Heart right ventricle (tissue), 2 donors: ENCODE measurements around the genes TMUB2 and HIGD1B.

GRCh38 chr17:43900378-43901214 is 6.7 kb downstream of the MPP2 start:
- PRO-cap, 2 experiments, result peak in 1 of 2 experiments; most common plus-strand start chr17:43900769 (in 1); most common minus-strand start chr17:43900622 (in 1)

DNA sequence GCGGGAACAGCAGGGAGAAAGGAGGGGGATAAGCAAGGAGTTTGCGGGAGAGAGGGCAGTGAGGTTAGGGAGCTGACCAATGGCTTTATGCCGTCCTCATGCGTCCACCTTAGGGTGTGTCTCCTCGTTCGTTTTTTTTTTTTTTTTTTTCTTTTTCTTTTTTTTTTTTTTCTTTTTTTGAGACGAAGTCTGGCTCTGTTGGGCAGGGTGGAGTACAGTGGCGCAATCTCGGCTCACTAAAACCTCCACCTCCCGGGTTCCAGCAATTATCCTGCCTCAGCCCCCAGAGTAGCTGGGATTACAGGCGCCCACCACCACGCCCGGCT is 4.8 kb downstream of the PPY start:
- PRO-cap, 2 experiments, result no peak in any of the 2 experiments

- PRO-cap, 2 experiments, result no peak in any of the 2 experiments
Observed at GRCh38 chr17:44004792-44005550, 549 bp downstream of the NAGS start.

DNA sequence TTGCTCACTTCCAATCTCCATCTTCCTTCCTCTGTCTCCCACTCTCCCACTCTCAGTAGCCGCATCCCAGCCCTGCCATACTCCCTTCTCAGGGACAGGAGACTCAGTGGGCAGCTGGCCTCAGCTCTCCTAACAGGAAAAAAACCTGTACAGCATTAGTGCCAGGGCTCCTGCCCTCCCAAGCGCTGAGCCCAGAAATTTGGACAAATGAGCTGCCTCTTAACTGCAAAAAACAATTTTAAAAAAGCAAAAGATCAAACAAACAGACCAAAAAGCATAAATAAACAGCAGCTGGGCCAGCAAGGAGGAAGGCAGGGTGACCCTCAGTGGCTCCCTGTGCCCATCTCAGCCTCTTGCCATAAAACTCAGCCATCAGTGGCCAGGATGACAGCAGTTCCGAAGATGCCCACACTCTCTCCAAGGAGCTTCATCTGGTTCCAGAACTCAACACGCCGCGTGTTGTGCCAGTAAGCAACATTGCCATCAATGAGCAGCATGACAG is 3.1 kb downstream of the TMEM101 start:
- PRO-cap, 2 experiments, result no peak in any of the 2 experiments

DNA sequence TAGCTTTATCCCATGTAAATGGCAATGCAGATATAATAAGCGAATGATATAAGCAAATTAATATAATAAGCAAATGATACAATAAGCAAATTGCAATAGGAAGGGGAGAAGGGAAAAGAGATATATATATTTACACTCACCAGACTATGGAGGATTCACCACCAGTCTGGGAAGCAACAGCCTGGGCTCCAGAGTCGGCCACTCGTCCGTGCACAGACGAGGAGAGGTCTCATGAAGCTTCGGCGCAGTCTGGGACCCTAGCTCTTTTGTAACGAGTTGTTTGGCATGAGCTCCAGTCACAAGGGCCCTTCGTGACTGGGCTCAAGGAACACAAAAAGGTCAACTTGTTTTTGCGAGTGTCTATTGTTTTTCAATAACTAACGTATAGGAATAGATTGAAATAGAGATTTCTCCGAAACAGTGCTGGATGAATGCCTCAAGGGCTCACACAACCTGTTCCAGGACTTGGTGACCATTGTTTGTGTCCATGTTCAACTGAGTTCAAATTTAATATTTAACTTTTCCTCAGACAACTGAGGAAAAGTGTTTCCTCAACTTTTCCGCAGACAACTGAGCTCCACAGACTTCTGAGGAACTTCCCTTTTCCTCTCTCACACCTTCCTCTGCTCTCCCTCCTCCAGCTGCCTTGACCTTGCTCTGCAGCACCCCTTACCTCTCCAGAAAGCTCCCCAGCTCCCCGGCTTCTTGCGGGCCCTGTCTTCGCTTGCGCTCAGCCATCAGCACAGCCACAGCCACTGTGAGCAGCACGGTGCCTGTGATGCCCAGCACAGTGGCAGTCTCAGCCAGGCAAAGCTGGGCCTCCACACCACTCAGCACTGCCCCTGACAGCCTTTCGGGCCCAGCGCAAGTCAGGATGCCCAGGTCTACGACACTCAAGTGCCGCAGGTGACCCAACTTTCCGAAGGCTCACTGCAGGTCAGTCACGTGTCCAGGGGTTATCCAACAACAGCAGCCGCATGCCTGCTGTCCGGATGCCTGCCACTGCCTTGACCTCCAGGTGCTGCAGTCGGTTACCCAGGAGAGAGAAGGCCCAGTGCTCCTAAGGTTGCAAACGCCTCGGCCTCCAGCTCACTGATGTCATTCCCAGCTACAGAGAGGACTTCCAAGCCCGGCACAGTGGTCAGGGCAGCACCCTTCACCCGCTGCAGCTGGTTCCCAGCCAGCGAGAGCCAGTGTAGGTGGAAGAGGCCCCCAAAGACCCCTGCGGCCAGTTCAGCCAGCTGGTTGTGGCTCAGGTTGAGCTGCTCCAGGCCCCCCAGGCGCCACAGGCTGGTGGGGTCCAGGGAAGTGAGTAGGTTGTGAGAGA is 8.6 kb upstream of the TMEM101 start:
- PRO-cap, 2 experiments, result no peak in any of the 2 experiments

DNA sequence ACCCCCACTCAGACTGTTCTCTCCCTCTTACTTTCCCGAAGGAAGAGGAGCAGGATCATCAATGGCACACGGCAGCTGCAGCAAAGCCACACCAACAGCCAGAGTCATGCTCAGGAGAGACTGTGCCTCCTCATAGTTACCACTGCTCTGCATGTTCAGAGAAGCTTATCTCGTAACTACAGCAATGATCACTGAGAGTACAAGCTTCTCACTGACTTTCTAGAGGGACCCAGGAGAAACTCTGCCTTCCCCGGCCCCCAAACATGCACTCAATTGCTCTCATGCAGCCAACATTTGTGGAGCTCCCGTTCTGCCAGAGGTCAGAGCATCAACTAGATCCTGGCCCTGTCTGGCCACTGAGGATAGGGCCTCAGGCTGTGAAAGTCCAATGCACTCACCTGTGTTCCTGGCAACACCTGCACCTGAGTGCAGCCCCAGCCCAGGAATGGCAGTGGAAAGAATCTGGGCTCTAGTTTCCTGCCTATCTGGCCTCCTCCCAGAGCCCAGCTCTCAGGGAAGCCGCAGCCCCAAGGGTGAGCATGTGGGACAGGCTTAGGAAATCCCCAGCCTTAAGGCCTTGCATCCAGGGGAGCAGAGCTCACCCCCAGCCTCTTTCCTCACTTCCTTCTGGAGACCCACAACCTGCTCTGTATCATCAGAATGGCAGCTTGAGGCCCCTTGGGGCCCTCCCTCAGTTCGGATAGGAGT is 10.4 kb upstream of the TMEM101 start:
- PRO-cap, 2 experiments, result no peak in any of the 2 experiments

DNA sequence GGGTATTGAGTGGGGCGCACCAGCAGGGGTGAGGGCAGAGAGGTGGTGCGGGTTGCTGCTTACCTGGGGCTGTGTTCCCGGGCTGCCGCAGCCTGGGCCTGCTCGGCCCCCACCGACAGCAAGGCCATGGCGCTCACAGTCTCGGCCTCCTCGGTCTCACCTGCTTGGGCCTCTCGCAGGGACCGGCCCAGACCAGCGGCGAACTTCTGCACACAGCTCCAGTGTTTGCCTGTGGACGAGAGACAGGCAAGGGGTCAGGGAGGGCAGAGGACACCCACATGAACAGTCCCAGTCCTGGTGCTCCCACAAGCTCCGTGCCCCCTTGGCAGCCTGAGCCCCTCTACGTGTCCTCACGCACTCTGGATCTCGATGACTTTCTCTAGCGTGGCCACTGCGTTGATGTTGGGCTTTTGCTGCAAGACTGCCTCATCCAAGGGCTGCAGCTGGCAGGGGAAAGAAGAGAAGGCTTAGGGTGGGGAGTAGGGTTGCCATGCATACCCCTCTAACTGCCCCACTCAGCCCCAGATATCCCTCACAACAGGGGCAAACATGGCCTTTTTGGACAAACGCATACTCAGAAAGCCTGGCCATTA is 8.0 kb downstream of the G6PC3 start:
- PRO-cap, 2 experiments, result no peak in any of the 2 experiments

DNA sequence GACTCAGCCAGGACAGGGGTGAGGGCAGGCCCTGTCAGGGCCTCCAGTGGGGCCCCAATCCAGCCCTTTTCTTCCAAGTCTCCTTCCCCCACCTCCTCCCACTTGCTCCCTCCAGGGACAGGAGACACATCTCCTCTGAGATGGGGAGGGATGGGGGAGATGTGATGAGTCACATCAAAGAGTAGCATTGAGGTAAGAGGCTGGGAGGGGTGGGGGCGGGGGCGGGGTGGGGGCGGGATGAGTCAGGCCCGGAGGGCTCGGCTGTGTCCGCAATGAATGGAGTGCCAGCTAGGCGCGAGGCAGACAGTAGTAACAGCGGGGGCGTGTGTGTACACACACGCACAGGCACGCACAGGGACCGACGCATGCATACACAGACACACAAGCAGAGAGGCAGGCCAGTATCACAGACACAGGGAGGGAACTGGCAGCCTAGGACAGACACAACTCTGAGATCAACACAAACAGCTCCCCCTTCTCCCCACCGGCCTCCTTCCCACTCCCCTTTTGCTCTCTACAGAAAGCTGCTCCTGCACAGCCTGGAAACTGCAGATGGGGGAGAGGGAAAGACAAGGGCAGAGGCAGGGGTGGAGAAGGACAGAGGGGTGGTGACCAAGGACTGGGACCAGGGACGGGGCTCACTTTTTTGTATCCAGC is 16.4 kb downstream of the G6PC3 start:
- PRO-cap, 2 experiments, result no peak in any of the 2 experiments

- PRO-cap, 2 experiments, result no peak in any of the 2 experiments
Observed at GRCh38 chr17:44130842-44131272, 7.4 kb upstream of the HDAC5 start.

- PRO-cap, 2 experiments, result peak in 2 of 2 experiments; most common plus-strand start chr17:44186985 (in 2); most common minus-strand start chr17:44187155 (in 1)
Observed at GRCh38 chr17:44186791-44188031, at the start of gene TMUB2. TSS of gene TMUB2 (plus strand) at chr17:44186972.

- PRO-cap, 2 experiments, result no peak in any of the 2 experiments
Observed at GRCh38 chr17:44190913-44191361, 4.2 kb downstream of the TMUB2 start.

DNA sequence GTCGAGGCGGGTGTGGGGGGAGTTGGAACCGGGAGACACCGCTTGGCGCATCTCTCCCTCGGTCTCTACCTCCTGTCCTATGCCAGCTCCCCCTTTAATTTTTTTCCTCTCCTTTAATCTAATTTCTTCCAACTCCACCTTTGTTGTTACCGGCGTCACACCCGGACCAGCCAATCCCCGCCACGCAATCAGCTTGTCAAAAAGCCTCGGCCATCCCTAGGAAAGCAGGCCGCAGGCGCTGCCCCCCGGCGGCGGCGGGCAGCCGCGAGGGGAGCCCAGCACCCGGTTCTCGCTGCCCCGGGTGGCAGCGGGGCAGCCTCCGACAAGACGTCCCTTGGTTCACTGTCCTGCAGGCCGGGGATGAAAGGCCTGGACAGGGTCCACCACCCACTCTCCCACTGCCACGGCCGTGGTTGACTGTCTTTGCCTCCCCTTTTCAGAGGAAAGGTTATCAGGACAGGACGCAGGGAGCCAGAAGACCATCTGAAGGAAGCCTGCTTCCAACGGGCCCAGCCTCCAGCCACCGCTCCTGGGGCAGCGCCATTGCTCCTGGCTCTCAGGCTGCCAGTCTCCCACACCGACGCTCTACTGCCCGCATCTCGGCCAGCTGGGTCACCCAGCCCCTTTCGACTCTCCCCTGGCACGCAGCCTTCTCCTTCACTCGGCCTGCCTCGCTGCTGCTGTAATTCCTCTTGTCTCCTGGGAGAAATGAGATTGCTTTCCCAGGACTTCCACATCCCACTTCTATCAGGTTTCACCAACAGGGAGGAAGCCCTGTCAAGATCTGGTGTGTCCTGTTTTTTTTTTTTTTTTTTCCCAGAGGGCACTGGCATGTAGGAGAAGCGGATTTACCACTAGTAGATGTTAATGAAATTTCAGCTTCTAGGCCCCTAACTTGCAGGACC is 2.8 kb upstream of the UBTF start:
- PRO-cap, 2 experiments, result peak in 2 of 2 experiments; most common plus-strand start position 227 of the sequence (in 2); most common minus-strand start position 590 of the sequence (in 2)

DNA sequence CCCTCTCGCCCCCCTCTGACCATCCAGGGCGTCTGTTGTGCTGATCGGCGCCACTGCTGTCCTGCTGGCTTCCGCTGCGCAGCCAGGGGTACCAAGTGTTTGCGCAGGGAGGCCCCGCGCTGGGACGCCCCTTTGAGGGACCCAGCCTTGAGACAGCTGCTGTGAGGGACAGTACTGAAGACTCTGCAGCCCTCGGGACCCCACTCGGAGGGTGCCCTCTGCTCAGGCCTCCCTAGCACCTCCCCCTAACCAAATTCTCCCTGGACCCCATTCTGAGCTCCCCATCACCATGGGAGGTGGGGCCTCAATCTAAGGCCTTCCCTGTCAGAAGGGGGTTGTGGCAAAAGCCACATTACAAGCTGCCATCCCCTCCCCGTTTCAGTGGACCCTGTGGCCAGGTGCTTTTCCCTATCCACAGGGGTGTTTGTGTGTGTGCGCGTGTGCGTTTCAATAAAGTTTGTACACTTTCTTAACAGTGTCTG is 7.6 kb downstream of the GRN start:
- PRO-cap, 2 experiments, result no peak in any of the 2 experiments

DNA sequence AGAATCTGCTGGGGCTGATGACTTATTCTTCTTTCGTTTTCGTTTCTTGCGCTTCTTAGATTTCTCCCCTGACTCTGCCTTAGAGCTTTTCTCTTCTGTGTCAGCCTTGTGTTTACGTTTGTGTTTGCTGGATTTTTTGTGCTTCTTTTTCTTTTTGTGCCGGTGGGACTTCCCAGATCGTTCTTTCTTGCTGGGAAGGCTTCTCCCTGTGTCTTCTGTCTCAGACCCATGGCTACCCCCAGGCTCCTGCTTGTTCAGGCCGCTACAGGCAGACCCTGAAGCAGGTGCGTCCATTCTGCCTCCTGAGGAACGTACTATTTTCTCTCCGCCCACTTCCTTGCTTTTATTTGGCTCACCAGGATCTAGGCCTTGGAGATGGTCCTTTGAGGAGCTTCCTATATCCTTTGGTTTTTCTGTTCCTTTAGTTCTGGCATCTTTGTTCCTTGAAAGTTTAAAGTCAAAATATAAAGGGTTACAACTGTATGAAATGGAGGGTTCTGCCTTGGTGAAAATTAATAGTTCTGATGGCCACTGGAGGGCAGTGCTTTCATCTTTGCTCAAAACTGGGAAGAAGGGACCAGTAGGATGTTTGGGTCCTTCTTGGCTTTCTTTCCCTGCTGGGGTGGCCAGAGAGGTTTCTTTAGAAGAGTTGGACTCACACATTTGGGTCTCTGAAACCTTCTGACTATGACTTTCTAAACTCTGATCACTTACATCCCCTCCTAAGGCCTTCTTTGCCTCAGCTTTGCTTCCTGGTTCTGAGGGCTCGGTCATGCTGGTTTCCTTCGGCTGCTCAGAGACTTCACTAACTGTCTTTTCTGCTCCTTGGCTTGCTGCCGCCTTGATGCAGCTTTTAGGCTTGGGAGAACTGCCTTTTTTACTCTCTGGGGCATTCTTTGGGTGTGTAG is 10.7 kb upstream of the ITGA2B start:
- PRO-cap, 2 experiments, result no peak in any of the 2 experiments

- PRO-cap, 2 experiments, result no peak in any of the 2 experiments
Observed at GRCh38 chr17:44438634-44439009, 49.2 kb upstream of the ITGA2B start.

DNA sequence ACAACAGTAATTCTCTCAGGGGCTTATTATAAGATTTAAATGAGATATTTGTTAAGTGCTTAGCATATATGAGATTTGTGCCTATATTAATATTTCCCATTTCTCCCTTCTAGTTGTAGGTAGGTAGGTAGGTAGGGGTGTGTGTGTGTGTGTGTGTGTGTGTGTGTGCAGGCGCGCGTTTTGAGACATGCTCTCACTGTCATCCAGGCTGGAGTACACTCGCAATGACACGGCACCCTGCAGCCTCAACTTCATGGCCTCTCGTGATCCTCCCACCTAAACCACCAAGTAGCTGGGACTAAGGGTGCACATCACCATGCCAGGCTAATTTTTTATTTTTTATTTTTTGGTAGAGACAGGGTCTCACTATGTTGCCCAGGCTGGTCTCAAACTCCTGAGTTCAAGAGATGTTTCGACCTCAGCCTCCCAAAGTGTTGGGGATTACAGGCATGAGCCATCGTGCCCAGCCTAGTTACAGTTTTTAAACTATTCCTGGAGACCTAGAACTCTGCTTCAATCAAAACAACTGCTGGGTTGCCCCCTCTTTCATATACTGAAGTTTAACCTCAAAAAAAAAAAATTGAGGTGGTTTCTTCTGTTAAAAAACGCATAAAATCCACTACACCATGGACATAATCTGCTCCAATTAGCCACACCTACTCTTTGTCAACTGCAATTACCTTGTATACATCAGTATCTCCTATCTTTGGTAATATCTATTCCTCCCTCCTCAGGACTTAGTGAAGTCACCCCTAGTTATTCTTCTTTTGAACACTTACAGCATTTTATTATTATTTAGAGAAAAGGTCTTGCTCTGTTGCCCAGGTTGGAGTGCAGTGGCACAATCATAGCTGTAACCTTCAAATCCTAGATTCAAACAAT is 49.6 kb downstream of the GPATCH8 start:
- PRO-cap, 2 experiments, result no peak in any of the 2 experiments

DNA sequence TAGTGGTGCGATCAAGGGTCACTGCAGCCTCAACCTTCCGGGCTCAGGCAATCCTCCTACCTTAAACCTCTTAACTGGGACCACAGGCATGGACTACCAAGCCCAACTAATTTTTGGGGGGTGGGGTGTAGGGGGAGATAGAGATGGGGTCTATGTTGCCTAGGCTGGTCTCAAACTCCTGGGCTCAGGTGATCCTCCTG is 41.6 kb downstream of the GPATCH8 start:
- PRO-cap, 2 experiments, result no peak in any of the 2 experiments

DNA sequence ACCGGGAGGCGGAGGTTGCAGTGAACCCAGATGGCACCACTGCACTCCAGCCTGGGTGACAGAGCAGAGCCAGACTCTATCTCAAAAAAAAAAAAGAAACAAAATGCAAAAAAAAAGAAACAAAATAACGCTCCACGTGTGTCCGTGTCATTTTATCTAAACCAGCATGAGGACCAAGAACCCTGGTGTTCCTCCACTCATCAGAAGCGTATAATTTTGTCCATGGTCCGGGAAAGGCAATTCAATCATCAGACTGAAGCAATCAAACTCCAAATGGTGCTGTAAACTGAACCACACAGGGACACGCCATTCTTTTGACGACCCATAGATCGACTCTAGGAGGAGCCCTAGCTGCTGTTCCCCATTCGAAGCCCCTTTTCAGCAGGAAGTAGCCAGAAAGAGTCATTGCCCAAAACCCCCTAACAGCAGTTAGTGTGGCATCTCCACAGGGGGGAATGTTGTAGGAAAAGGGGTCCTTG is 8.1 kb upstream of the GPATCH8 start:
- PRO-cap, 2 experiments, result no peak in any of the 2 experiments

GRCh38 chr17:44749547-44750308 is 9.1 kb upstream of the ADAM11 start:
- PRO-cap, 2 experiments, result peak in 1 of 2 experiments; most common minus-strand start chr17:44749832 (in 1)

DNA sequence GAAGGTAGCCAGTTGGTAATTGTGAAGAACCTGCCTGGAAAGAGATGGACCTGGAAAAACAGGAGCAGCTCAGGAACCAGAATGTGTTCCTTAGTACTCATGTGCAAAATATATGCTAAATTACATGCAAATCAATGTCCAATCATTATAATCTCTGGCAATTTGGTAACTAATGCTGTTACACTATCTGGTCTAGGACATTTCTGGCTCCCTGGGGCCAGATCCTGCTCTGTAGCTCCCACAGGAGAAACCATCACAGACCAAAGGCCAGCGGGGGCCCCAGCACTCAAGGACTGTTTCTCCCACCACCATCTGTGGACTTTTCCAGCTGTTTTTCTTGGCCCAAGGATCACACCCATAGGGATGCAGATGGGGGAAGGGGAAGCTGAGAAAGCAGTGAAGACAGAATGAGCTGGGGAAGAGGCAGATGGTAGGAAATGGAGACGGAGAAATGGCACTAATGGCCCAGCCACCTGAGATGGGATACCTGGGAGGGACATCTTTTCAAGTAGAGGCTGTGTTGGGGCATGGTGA is at the start of gene HIGD1B:
HIGD1B (plus strand) TSS at position 396 of the 534 bp plus-strand sequence.
- PRO-cap, 2 experiments, result peak in 2 of 2 experiments; most common plus-strand start position 396 of the sequence (in 2); most common minus-strand start position 82 of the sequence (in 1)